Measurements from ENCODE around the gene CCSER1.

GRCh38 chr4:88319094-88319385, 34.7 kb upstream of the PPM1K start:
- PRO-cap, 3 experiments, result no peak in any of the 3 experiments

- PRO-cap, 3 experiments, result no peak in any of the 3 experiments
- RRBS, result no CpG with 5 or more reads among the region's 3 CpGs
Measured at GRCh38 chr4:88320496-88321293, 36.3 kb upstream of the PPM1K start.

GRCh38 chr4:88575195-88575565, 17.1 kb upstream of the HERC3 start:
- PRO-cap, 3 experiments, result no peak in any of the 3 experiments
- RRBS, result no CpG with 5 or more reads among the region's 1 CpG

GRCh38 chr4:88738110-88738782, 40.6 kb upstream of the NAP1L5 start:
- PRO-cap, 3 experiments, result no peak in any of the 3 experiments
- RRBS, result no CpG with 5 or more reads among the region's 7 CpGs

GRCh38 chr4:88752831-88753290, 55.2 kb upstream of the NAP1L5 start:
- PRO-cap, 3 experiments, result no peak in any of the 3 experiments
- RRBS, result no CpG with 5 or more reads among the region's 2 CpGs

DNA sequence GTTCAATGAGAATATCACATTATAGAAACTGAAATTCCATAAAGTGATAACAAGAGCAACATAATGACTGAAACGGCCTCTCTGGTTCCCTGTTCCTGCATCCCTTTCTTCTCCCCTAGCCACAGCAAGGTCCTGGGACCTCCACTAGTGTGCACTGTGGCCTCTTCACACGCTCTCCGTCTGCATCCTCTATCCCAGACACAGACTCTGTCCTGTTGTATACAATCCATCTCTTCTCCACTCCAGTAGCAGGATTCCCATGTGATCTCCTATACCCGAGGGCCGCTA, 104.9 kb upstream of the NAP1L5 start:
- PRO-cap, 3 experiments, result no peak in any of the 3 experiments
- RRBS, result no CpG with 5 or more reads among the region's 5 CpGs

GRCh38 chr4:88835063-88835515, 137.5 kb upstream of the NAP1L5 start:
- PRO-cap, 3 experiments, result no peak in any of the 3 experiments
- RRBS, result no CpG with 5 or more reads among the region's 1 CpG

- PRO-cap, 3 experiments, result no peak in any of the 3 experiments
- RRBS, result no CpG with 5 or more reads among the region's 4 CpGs
Measured at GRCh38 chr4:89249612-89249899, 58.0 kb downstream of the GPRIN3 start.

- PRO-cap, 3 experiments, result no peak in any of the 3 experiments
- RRBS, result no CpG with 5 or more reads among the region's 5 CpGs
Measured at GRCh38 chr4:89290563-89291146, 16.9 kb downstream of the GPRIN3 start.

GRCh38 chr4:89297532-89298697, 9.7 kb downstream of the GPRIN3 start:
- PRO-cap, 3 experiments, result peak in 1 of 3 experiments; most common plus-strand start chr4:89298446 (in 1)
- RRBS, result no CpG with 5 or more reads among the region's 6 CpGs

DNA sequence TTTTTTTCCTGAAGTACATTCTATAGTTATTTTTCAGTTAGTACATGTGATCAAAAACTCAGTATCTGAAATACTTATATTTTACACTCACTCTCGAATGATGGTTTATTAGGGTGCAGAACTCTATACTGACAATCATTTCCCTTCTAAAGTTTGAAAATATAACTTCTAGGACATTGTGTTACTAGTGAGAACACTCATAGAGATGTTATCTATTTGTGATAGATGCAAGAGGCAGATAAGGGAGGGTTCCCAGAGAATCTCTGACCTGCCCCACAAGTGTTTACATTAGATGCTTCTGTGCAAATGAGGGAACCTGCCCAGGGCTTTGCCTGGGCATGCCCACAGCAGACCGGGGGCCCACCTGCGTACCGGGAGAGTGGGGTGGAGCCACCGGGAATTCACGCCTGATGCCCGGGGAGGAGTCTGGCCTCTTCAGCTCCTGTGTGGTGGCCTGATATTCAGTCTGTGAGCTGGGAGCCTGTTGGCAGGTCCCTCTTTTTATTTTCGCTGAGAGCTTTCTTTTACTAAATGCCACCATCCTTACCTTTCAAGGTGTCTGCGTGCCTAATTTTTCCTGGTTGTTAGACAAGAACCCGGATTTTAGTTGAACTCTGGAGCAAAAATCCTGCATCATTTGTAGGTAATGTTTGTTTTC, 155.8 kb downstream of the SNCA start:
- PRO-cap, 3 experiments, result peak in 2 of 3 experiments; most common plus-strand start position 464 of the sequence (in 2)
- RRBS, result no CpG with 5 or more reads among the region's 10 CpGs

- PRO-cap, 3 experiments, result peak in 3 of 3 experiments; most common plus-strand start chr4:90127394 (in 3); most common minus-strand start chr4:90127281 (in 1)
- RRBS, result 2% methylated on average over 43 of the region's 113 CpGs
Measured at GRCh38 chr4:90127164-90128282, at the start of gene CCSER1. Gene CCSER1 (plus strand): TSS chr4:90127394.

DNA sequence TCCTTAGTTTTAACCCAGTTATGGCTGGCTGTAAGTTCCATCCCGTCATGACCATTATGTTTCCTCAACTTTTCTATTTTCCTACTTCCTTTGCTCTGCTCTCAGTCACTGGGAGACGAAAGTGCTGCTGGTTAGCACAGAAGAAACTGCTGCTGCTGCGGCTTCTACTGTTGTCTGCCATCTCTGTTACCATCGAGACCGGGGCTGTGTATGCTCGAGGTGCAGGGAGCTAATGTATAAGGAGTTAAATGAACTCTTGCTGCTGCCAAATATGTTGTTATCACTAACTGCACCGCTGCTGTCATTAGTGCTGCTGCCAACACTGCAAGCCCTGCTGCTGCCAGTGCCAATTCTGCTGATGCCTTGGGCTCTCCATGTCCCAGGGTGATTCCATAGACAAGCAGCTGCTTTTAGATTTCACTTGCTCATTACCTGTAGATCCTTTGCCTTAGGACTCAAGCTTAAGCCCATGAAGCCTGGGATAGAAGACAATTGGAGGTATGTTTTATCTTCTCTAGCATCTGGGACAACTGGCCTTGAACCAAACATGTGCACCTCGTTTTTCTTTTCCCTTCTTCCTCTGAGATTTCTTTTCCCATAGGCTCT, 107.8 kb downstream of the CCSER1 start:
- PRO-cap, 3 experiments, result no peak in any of the 3 experiments
- RRBS, result no CpG with 5 or more reads among the region's 8 CpGs

DNA sequence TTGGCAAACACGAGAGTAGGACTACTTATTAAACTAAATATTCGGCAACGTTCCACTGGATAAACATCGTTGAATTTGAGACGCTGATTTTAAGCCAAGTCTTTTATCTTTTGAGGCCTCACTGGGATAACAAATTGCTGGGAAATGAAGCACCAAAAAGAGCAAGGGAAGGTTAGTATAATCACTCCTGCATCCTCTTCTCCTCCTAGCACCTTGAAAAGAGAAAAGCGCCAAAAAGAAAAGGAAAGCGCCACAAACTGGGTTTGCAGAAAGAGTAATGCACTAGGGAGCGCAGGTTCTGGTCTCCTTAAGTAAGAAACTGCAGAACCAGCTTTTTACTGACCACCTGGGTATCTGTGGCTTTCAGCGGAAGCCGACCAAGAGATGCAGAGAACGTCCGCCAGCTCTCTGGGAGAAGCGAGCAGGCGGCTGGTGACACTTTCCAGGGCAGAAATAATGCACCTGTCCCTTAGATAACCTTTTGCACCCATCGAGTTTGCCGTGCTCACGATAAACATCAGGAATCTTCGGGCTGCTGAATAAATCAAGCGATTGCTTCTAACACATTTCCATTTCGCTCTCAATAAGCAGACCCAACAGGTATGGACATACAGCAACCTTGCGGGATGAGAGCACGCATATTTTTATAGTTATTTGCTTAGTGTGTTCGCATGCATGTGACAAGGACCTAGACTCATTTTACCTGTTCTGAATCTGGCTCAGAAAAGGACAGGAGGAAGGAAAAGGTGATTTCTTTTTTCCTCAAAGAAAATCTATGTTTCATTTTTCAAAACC, 3.5 kb downstream of the ATOH1 start:
- PRO-cap, 3 experiments, result no peak in any of the 3 experiments
- RRBS, result no CpG with 5 or more reads among the region's 23 CpGs

DNA sequence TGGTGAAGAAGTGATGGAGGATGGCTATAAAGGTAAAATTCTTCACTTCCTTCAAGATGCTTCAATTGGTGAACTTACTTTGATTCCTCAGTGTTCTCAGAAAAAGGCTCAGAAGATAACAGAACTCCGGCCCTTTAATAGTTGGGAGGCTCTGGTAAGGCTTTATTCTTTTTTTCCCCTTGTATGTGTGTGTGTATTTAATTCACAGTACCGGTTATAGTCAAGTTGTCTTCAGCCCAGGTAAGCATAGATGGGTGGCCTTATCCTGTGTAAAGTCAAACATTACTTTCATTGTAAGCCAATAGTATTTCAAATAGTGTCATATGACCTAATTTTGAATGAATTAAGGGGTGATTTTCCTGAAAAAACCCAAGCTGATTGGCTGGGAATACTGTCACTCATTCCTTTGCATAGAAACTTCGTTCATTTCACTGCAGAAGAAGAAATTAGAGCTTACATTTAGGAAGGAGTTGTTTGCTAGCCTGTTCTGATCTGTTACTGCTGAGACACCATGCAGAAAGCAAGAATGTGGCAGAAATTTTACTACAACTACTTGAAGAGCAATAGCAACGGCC, 45.3 kb downstream of the SMARCAD1 start:
- PRO-cap, 3 experiments, result no peak in any of the 3 experiments
- RRBS, result no CpG with 5 or more reads among the region's 4 CpGs

GRCh38 chr4:94305168-94305725, 37.4 kb downstream of the HPGDS start:
- PRO-cap, 3 experiments, result no peak in any of the 3 experiments
- RRBS, result no CpG with 5 or more reads among the region's 5 CpGs

DNA sequence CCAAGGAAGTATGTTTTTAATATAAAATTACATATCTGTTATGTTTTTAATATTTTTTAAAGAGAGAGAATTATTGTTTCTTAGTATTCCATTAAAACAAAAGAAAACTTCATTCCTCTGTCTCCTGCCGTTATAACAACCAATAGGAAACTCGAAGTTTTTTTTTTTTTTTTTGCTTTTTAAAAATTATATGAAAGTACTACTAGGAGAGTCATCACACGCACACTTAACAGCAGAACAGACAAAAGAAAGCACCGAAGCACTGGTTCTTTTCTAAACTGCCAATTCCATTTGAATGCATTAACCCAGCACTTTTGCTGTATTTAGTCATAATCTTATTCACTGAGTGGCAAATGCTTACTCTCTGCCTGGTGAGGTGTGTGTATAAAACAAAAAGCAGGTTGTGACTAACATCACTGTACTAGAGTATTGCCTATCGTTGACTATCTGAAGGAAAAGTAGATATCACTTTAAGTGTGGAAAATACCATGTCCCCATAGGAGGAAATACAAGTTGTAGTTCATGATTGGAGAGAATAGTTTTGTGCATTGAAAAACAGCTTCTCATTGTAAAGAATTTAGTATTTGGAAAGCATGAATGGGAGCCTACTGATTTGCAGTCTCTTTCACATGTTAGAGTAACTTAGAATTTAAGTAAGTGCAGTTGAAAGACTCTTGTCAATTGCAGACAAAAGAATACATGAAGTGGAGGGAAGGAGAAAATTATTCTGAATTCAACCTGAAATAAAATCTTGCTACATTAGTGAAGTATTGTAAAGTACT, 2.6 kb downstream of the PDLIM5 start:
- PRO-cap, 3 experiments, result no peak in any of the 3 experiments
- RRBS, result no CpG with 5 or more reads among the region's 5 CpGs

DNA sequence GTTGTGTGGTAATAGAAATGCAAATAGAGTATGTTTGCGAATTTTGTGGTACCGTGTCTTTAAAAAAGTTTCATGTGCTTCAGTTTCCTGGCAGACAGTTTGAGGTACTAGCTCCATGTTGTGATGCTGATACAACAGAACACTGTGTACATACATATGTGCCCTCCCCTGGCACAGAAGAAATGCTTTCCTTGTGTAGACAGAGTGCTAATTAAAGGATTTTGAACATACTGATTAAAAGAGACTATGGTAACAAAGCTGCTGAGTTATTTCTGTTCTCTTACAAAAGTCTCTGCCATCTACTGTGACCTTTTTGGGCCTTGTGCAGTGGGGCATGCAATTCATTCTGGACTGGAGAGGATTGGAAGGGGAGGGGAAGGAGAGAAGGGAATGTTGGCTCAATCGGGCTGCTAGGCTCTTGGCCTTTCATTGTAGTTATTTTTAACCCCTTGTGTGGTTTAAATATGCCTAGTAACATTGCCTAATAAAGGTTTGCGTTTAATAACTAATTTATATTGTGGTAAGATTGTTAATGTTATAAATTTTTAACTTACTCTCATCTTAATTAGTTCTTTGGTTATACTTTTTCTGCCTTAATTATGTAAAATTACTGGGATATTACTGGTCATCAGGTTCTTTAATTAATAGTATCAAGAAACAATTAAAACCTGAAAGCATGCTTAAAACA, 6.0 kb downstream of the PDLIM5 start:
- PRO-cap, 3 experiments, result no peak in any of the 3 experiments
- RRBS, result no CpG with 5 or more reads among the region's 4 CpGs

GRCh38 chr4:94495050-94496181, 43.7 kb downstream of the PDLIM5 start:
- PRO-cap, 3 experiments, result no peak in any of the 3 experiments
- RRBS, result no CpG with 5 or more reads among the region's 5 CpGs

GRCh38 chr4:94505545-94505979, 53.8 kb downstream of the PDLIM5 start:
- PRO-cap, 3 experiments, result no peak in any of the 3 experiments
- RRBS, result no CpG with 5 or more reads among the region's 5 CpGs

Data from breast (tissue), 4 donors.